SK-MEL-5 (cell line): ENCODE results near the genes ITLN2 and KLHDC9.

DNA sequence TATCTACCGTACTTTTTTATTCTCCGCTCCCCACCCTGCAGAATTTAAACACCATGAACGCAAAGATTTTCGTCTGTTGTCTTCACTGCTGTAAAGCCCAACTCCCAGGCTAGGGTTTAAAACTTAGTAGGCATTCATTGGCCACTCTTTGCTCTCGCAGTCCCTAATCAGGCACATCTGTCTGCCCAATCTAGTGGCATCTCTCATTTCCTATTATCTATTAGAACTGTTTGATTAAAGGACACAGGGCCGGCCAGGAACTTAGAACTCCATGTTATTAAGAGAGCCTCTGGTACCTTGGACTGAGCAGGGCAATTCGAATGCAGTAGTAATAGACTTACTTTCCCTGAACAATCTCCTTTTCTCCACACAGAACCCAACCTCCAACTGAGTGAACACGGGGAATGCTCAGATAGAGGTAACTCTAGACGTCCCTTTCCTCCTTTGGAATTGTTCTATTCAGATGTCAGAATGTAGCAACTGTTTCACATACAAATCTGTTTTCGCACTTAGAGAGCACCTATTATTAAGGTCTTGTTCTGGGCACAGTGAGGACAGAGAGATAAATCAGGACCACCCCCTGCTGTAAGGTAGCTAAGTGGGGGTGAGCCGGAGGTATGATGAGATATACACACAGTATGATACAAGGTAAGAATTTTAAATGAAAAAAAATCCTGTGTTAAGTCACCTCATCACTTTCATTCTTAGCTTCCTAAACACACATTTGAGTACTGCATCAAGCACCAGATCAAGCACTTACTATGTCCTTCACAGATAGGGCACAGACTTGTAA lies 1.2 kb upstream of the PEX19 start:
RAMPAGE:
- cytosol, long total RNA: no peak
- long total RNA: no peak
- nucleus, long total RNA: no peak

DNA sequence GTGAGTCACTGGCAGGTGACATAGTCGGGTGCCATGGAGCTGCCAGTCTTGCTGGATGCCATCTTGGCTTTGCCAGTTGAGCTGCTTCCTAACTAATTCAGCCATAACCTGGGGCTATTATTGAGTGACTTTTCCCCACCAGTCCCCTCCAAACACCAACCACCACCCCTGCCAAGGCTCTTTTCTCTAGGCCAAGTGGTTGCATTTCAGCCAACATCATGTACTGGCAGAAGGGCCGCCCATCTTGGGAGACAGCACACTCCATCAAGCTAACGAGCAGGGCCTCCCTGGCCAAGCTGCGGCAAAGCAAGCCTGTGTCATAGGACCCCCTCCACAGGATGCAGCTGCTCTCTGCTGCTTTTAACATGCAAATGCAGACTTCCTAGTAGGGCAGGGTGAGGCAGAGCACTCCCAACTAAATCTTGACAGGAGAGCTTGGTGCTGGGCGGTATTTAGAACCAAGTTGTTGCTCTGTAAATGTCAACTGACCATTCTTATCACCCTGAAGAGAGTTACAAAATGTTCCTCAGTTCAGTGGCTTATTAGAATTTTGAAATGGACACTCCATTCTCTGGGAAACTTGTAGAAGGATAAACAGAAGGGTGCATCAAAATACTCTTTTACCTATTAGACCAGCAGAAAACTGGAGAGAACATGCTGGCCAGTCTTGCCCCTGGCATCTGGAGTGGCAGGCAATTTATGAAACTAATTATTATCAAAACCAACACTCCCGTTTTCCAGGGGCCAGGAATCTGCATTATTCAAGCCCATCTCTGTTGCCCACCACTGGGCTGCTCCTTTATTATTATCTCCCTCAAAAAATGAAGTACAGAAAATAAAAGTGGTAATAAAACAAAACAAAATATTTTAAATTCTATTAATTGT lies 22.6 kb upstream of the PEX19 start:
RAMPAGE:
- cytosol, long total RNA: no peak
- long total RNA: no peak
- nucleus, long total RNA: no peak

DNA sequence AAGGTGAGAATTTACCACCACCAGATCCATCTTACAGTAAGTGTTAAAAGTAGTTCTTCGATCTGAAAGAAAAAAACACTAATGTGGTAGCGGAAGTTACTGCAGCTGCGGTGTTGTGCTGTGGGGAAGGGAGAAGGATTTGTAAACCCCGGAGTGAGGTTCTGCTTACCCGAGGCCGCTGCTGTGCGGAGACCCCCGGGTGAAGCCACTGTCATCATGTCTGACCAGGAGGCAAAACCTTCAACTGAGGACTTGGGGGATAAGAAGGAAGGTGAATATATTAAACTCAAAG lies 25.9 kb downstream of the COPA start:
RAMPAGE:
- cytosol, long total RNA: no peak
- long total RNA: no peak
- nucleus, long total RNA: no peak

GRCh38 chr1:160338534-160339843 lies 4.1 kb downstream of the COPA start:
RAMPAGE:
- cytosol, long total RNA: no peak
- long total RNA: no peak
- nucleus, long total RNA: no peak

DNA sequence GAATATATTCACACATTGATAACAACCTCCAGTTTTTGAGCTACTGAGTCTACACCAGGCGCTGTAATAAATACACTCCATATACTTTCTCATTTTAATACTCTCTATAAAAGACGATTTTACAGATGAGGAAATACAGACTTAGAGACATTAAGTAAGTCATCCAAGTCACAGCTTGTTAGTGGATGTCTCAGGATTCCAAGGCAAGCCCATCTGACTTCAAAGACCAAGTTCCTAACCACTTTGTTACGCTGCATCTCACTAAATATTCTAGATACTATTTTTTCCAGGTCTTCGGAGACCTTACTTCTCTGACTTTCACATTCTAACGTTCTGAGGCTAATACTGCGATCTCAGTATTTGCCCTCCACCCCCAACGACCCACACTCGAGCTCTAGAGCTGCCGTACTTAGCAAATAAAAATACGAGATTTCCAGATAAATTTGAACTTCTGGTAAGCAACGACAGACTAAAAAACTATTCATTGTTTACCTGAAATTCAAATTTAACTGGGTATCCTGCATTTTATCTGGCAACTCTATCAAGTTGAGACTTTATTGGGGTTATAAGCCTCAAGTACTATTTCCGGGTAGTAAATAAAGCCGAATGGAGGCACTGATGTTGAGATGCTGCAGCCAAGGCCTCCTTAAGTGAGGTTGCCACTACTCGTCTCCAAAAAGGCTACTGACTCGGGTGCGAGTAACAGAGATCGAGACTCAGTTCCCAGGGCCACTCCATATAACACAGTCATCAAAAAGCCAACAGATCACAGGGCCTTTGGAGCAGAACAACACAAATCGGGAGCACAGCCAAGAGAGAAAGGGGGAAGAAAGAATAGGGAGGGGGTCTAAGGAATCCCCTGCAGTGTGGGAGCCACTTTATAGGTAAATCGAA lies 759 bp downstream of the COPA start:
RAMPAGE:
- cytosol, long total RNA: no peak
- long total RNA: no peak
- nucleus, long total RNA: no peak

DNA sequence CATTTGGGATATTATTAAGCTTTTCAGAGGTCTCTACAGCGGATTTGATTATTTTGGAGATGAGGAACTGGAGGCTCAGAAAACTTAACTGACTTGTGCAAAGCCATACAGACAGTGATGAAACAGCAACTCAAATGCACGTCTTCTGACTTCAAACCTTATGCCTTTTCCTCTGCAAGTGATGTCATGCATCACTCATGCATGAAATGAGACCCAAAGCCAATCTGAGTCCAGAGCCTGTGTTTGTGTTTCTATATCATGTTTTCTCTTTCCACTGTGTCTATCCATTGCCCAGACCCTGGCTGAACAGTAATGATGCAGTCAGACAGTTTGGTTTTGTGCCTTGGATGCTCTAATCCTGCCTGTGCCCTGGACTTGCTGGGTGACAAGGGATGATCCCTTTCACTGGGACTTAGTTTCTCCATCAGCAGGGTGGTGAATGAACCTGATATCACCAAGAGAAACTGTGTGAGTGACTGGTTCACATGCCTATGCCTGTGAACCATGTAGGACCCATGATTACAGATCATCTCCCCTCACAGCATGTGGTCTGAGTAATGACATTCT lies 33.4 kb downstream of the SLAMF6 start:
RAMPAGE:
- cytosol, long total RNA: no peak
- long total RNA: no peak
- nucleus, long total RNA: no peak

DNA sequence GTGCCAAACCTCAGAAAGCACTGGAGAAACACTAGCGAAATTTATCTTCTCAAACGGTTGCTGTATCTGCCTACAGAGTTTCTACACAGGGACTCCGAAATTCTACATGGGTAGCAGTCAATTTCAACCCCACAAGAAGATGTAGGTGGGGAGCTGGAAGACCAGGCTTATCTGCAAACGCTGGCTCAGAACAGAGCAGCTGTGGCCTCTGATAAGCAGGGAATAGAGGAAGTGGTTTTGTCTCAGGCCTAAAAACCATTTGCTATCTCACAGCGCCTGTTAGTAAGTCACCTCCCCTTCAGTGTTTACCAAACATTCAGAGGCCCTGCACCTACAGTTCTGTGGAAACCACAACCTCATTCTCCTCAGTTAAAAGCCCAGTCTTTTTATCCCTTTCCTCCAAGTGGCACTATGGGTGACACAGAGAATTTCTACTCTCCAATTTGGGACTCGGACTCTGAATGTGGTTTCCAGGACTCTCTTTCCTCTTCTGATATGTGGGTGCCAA lies 17.1 kb upstream of the SLAMF6 start:
RAMPAGE:
- cytosol, long total RNA: no peak
- long total RNA: no peak
- nucleus, long total RNA: no peak

DNA sequence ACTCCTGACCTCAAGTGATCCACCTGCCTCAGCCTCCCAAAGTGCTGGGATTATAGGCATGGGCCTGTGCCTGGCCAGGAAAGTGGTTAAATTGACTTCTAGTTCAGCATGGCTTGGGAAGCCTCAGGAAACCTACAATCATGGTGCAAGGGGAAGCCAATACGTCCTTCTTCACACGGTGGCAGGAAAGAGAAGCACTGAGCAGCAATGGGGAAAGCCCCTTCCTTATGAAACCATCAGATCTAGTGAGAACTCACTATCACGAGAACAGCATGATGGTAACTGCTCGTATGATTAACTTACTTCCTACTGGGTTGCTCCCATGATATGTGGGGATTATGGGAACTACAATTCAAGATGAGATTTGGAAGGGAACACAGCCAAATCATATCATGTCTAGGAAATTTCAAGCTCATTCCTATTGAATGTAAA lies 1.1 kb upstream of the CD48 start:
RAMPAGE:
- cytosol, long total RNA: no peak
- long total RNA: no peak
- nucleus, long total RNA: no peak

GRCh38 chr1:160714087-160714935 lies 2.7 kb upstream of the CD48 start:
RAMPAGE:
- cytosol, long total RNA: no peak
- long total RNA: no peak
- nucleus, long total RNA: no peak

DNA sequence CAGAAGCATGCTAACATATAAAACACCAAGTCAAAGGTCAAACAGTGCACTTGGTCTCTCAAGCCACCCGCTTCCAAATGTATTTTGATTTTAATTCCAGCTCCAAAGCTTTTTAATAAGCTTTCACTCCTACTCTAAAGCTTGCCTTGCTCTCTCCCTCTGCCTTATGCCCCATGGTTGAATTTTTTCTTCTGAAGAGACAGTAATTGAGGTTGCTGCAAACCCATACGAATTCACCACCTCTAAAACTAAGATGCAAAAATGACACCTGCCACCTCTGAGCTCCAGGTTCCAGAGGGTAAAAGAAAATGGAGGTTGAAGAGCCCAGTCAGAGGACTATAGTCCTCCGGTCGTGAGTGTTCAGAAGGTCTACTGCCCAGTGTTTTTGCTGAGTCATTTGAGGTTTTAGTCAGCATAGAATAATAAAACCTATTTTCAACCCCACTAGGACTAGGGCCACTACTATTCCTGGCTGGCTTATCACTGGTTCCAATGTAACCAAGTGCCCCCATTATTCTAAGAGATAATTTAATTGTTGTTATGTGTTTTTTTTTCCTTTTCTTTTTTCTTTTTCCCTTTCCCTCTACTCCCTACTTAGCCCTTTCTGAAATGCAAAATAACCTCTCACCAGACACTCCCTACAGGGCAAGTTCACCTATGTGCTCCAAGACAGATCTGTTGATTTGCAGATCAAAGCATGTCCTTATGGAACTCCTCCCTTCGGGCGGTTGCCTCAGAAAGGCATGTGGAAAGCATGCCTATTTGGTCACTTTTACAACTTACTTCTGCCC lies 12.9 kb upstream of the SLAMF7 start:
RAMPAGE:
- cytosol, long total RNA: no peak
- long total RNA: no peak
- nucleus, long total RNA: no peak

GRCh38 chr1:160744039-160744832 lies 5.2 kb downstream of the SLAMF7 start:
RAMPAGE:
- cytosol, long total RNA: no peak
- long total RNA: no peak
- nucleus, long total RNA: no peak

RAMPAGE:
- cytosol, long total RNA: no peak
- long total RNA: no peak
- nucleus, long total RNA: no peak
Measured at GRCh38 chr1:160954577-160955253, at the start of gene ITLN2. Gene ITLN2, minus strand, starts transcription at chr1:160954809.

RAMPAGE:
- cytosol, long total RNA: no peak
- long total RNA: no peak
- nucleus, long total RNA: no peak
Measured at GRCh38 chr1:161098086-161098858, at the start of gene KLHDC9. Gene KLHDC9, plus strand, starts transcription at chr1:161098361.

GRCh38 chr1:161153302-161153630 lies 512 bp upstream of the UFC1 start:
RAMPAGE:
- cytosol, long total RNA: no peak
- long total RNA: no peak
- nucleus, long total RNA: no peak

DNA sequence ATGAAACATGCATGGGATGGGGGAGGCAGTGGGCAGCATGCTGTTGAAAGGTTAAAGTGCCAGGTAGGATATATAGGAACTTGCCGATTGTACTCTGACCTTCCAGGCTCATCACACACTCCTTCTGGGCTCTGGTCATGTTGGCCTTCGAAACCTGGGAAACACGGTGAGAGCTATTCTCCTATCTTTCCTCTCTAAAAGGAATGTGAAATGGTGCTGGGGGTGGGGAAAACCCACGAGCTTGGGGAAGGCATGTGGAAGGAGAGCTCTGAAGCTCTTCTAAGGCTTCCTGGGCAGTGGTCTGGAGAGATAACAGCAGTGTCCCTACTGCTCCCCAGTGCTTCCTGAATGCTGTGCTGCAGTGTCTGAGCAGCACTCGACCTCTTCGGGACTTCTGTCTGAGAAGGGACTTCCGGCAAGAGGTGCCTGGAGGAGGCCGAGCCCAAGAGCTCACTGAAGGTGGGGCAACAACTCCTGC lies 2.7 kb downstream of the USP21 start:
RAMPAGE:
- cytosol, long total RNA: no peak
- long total RNA: no peak
- nucleus, long total RNA: no peak

DNA sequence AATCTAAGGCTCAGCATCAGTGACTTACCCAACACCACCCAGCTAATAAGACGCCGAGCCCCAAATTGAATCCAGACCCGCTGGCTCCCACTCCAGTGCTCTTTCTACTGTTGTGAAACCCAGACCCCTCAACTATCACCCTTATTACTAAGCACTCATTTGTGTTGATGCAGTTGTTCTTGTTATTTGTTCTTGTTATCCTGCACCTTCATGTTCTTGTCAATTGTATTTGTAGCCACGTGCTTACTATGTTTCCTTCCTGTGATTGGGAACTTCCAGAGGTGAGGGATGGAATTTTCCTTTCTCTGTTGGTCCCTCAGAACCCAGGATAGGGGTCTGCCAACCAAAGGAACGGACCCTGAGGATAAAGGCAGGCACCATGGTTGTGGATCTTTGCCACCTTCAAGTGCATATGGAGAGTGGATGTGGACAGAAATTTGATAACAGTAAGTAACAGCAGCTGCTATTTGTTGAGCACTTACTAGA lies 9.6 kb downstream of the ADAMTS4 start:
RAMPAGE:
- cytosol, long total RNA: no peak
- long total RNA: no peak
- nucleus, long total RNA: no peak

RAMPAGE:
- cytosol, long total RNA: no peak
- long total RNA: no peak
- nucleus, long total RNA: no peak
Measured at GRCh38 chr1:161199960-161201036, 1.4 kb upstream of the ADAMTS4 start.

GRCh38 chr1:161229741-161230477 lies 4.0 kb downstream of the TOMM40L start:
RAMPAGE:
- cytosol, long total RNA: no peak
- long total RNA: no peak
- nucleus, long total RNA: no peak

DNA sequence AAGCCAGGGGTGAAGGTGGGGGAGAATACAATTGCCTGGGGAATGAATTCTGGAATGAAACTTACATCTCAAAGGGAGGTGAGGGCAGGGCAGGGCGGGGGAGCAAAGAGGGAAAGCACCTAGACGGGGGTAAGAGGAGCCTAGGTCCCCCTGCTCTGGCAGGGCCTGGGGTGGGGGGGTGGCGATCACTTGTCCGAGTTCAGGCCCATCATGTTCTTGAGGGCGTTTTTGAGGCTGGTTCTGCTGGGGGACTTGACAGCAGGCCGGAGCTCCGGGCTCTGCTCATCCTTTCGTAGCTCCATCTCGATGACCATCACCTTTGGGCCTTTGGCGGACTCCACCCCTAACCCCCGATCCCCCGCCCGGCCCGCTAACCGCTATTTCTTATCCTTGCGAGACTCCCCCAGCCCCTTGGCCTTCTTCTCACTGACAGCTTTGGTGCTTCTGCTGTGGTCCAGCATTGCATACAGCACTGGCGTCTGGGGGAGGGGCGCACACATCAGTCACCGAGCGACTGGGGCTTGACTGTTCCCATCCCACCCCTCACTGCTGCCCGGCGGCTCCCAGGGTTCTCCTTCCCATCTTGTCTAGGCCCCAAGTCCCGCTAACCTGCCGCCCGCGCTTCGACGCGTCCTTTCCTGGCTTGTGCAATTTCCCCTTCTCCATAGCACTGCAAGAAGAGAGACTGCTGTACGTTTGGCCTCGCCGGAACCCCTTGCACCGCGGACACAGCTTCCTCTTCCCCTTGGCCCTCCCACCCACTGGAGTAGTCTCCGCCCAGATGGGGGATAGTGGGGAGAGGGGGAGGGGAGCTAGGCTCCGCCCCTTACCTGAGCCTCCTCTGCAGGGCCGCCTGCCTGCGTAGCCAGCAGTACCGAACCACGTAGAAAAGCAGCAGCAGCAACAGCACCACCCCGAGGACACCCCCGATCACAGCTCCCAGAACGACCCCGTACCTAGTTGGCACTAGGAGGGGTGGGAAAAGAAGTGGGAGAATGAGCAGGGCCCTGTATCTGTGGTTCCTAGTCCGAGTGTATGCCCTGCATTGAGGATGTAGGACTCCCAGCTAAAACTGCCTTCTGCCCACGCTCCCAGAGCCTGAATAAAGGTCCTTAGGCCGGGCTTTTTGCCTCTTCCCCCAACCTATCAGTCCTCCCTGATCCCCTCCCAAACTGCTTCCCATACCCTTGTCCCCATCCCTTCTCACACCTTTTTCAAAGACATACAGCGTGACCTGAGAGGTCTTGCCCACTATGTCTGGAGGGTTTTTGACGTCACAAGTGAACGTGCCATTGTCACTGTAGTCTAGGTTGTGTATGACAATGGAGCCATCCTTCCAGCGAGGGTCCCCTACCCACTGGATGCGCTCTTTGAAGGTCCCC lies 3.8 kb downstream of the MPZ start:
RAMPAGE:
- cytosol, long total RNA: no peak
- long total RNA: no peak
- nucleus, long total RNA: no peak

GRCh38 chr1:161390077-161391066 lies 22.7 kb upstream of the CFAP126 start:
RAMPAGE:
- cytosol, long total RNA: no peak
- long total RNA: no peak
- nucleus, long total RNA: no peak